ENCODE results near the genes TNRC6C, SYNGR2 and SOCS3.

- PRO-cap, 6 experiments, result no peak in any of the 6 experiments
- RAMPAGE, long total RNA, 2 experiments, result no peak in any of the 2 experiments
- RRBS, result no CpG with 5 or more reads among the region's 13 CpGs
These were observed 105.5 kb upstream of the TNRC6C start for GRCh38 chr17:77852982-77853386.

GRCh38 chr17:77864626-77865184 is 93.8 kb upstream of the TNRC6C start:
- PRO-cap, 6 experiments, result no peak in any of the 6 experiments
- RAMPAGE, long total RNA, 2 experiments, result no peak in any of the 2 experiments
- RRBS, result no CpG with 5 or more reads among the region's 14 CpGs

DNA sequence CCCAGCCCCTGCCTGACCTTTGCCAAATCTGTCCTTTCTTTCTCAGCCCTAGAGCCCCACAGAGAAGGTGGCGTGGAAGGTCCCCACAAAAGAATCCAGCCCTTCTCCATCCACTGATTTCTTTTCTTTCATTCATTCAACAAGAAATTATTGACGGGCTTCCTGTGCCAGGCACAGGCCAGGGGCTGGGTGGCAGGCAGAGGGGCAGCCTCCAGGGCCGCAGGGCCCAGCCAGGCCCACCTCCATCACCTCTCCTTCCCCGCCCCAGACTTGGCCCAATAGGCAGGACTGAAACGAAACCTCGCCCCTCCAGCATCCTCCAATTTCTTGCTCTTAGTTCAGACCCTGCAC is 79.0 kb upstream of the TNRC6C start:
- PRO-cap, 6 experiments, result no peak in any of the 6 experiments
- RAMPAGE, long total RNA, 2 experiments, result no peak in any of the 2 experiments
- RRBS, result no CpG with 5 or more reads among the region's 6 CpGs

DNA sequence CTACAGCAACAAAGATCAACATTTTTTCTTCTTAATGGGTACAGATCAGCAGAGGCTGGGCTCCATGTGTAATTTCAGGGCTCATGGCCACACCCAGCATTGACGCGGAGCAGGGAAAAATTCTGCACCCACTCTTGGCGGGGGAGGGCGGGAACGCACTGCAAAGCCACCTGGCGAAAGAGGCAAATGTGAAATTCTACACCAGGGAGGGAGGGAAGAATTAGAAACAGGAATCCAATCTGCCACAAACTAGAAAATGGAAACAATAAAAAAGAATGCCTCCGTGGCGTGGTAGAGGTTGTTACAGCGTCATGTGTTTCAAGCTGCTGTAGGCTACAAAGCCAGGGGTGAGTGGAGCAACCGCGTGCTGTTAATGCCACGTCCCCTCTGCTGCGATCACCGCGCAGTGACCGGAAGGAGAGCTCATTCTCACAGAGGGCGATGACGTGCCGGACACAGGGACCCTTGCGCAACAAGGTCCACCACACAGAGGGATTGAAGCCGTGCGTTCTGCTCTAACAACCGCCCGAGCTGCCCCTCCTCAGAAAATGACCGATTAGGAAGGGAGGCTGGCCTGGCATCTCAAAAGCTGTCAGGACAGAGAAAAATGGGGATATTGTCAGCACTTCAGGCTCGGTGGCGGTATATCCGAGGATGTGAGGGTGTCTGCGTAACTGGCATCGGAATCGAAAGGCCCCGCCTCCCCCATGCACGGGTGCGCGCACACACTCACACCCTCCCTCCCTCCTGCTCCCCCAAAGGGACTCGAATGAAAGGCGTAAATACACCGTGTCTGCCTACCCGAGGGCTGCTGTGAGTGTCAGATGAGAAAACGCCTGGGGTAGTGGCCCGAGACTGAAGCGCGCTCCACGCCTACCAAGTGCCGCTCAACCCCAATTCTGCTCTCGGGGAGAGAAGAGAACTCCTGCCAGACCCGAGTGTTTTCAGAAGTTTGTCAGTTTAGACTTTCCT is 70.9 kb upstream of the TNRC6C start:
- PRO-cap, 6 experiments, result peak in 6 of 6 experiments; most common plus-strand start position 482 of the sequence (in 3); most common minus-strand start position 389 of the sequence (in 2)
- RAMPAGE, long total RNA, 2 experiments, result no peak in any of the 2 experiments
- RRBS, result 2% methylated on average over 3 of the region's 47 CpGs

- PRO-cap, 6 experiments, result peak in 6 of 6 experiments; most common plus-strand start chr17:77958703 (in 6); most common minus-strand start chr17:77959312 (in 2)
- RAMPAGE, long total RNA, 2 experiments, result no peak in any of the 2 experiments
- RRBS, result 1% methylated on average over 93 of the region's 157 CpGs
These were observed at the start of gene TNRC6C for GRCh38 chr17:77958549-77959530. TNRC6C (plus strand) TSS chr17:77958703.

DNA sequence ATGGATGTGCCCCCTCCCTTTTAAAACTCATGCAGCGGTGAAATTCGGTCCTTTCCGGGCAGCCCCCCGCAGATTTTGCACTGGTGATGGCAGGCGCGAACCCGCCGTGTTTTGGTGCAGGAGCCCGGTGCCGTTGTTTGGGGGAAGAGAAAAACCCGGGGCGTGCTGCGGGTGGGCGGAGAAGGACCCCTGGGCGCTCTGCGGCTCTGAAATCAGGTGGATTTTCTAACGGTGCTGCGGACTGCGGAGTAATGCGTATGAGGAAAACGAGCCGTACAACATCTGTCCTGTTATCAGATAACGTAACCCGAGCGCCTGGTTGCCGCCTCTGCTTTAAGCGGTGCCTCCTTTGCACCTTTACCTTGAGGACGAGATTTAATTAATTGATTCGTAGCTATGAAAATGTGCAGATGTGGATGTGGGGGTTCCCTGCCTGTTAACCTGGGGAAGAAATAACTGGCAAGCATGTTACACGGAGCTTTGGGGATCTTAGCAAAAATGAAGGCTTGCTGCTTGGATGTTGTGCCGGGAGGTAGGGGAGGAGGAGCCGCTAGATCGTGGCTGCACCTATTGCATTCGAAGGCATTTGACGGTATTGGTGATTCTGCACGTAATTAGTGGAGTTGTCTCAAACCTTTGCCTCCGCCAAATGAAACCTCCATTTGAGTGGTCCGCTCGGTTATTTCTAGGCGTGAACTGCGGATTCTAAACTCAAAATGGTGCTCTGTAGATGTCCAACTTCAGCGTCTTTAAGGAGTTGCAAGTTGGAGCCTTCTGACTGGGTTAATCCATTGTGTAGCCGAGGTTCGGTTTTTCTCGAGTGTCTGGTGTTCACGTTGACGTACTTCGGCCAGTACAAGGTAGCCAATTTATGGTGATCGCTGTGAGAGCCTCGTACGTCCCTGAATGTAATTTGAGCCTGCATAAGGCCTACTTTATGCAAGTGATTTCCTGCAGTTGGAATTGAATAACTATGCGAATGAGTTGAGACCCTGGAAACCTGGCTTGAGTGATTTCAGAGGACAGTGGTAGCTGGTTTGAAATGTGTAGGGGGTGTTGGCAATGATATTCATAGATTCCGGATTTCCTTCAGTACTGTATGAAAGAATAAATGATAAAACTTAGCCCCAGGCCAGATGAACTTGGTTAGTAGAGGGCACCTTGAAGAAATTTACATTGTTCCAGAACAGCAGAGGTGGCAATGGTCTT is 1.4 kb downstream of the TNRC6C start:
- PRO-cap, 6 experiments, result peak in 3 of 6 experiments; most common plus-strand start position 954 of the sequence (in 1); most common minus-strand start position 843 of the sequence (in 3)
- RAMPAGE, long total RNA, 2 experiments, result no peak in any of the 2 experiments
- RRBS, result 1% methylated on average over 9 of the region's 53 CpGs

GRCh38 chr17:77980344-77980622 is 21.8 kb downstream of the TNRC6C start:
- PRO-cap, 6 experiments, result no peak in any of the 6 experiments
- RAMPAGE, long total RNA, 2 experiments, result no peak in any of the 2 experiments
- RRBS, result no CpG with 5 or more reads among the region's 3 CpGs

DNA sequence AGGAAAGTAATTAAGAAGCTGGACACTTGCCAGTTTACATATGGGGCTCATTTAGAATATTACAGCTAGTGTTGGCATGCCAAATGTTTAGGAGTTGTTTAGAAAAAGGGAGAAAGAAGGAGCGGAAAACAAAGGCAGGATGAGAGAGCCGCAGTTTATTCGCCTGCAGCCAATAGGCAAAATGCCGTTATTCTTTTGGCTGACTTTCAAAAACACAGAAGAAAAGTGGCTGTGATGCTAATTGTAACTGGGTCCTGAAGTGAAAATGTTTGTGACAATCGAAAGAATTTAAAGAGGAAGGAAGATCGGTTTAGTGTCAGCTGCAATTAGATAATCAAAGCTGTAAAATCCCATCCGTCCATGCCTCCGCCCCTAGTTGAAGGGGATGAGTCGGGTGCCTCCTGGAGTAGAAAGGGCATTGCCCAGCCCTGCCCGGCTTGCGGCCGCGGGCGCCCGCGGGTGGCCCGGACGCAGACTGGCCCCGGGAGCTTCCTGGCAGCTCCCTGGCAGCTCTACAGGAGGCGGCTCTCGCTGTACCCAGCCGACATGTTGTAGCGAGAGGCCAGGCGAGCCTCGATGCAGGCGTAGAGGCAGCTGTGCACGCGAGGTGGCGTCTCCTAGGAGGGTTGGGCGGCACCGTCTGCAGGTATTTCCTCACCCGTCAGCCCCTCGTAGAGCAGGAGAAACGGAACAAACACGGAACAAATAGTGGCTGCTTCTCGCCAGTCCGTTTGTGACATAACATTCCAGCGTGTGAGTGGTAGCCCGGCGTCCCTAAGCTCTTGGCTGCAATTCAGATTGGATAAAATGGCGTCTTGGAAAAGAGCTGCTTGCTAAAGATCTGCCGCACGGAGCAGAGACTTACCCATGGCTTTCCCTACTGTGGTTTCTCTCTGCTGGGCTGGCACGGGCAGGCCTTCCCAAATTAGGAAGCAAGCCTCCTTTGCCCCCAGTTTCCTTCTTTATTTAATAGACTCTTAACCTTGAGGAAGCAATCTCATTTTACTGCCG is 82.3 kb downstream of the TNRC6C start:
- PRO-cap, 6 experiments, result peak in 6 of 6 experiments; most common plus-strand start position 554 of the sequence (in 5); most common minus-strand start position 477 of the sequence (in 6)
- RAMPAGE, long total RNA, 2 experiments, result start-site peak on the plus strand in 2 of 2 experiments, centred at positions 457 to 514 of the sequence, 30 to 86 reads per replicate
- RRBS, result no CpG with 5 or more reads among the region's 45 CpGs

DNA sequence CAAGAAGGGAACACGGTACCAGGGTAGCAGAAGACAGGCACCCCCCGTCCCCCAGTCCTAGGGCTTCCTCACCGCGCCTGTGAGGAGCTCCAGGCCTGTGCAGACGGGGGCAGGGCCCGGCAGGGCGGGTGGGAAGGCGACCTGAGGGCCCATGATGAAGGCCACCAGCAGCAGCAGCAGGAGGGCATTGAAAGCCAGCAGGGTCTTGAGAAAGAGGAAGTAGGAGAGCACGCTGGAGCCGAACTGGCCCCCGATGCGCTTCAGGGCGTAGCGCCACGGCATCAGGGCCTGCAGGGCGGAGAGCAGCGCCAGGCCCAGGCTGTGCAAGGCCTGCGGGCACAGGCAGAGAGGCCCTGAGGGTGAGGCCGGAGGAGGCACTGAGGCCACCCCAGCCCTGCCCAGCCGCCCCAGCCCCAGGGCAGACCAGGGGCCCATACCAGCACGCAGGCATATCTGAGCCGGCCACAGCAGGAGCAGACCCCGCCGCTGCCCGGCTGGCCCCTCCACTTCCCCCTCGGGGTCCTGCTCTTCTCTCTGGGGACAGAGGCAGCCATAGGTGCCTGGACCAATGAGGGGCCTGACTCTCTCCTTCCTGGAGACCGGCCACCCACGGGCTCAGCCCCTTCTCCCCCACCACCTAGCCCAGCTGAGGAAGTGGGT is 4.0 kb downstream of the TMC6 start:
- PRO-cap, 6 experiments, result no peak in any of the 6 experiments
- RAMPAGE, long total RNA, 2 experiments, result no peak in any of the 2 experiments
- RRBS, result 0% methylated on average over 1 of the region's 28 CpGs

DNA sequence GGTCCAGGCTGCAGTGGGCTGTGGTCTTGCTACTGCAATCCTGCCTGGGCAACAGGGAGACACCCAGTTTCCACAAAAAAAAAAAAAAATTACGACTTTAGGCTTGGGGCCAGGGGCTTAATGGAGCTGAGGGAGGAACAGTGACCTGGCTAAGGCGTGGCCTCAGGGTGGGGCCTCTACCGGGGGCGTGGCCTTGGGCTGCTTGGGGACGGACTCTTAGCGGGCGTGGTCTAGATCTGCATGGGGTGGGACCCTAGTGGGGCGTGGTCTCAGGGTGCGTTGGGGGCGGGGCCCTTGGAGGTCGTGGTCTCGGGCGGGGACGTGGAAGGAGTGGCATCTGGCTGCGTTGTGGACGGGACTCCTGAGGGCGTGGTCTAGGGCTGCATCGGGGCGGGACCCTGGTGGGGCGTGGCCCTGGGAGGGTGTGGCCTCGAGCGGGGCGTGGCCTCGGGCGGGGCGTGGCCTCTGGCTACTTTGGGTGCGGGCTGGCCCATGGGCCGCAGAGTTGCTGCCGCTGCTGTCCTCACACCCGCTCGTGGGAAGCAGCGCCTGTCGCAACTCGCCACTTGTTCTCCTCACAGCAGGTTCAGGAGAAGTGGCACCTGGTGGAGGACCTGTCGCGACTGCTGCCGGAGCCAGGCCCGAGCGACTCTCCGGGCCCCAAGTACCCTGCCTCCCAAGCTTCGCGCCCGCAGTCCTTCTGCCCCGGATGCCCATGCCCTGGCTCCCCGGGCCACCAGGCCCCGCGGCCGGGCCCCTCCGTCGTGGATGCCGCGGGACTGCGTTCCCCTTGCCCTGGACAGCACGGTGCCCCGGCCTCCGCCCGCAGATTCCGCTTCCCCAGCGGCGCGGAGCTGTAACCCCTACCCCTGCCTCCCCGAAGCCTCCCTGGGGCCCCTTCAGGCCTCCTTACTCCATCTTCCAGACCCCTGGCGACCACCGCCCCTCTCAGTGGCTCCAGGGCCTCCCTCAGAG is 5.6 kb upstream of the C17orf99 start:
- PRO-cap, 6 experiments, result peak in 6 of 6 experiments; most common plus-strand start position 502 of the sequence (in 6); most common minus-strand start position 348 of the sequence (in 1)
- RAMPAGE, long total RNA, 2 experiments, result no peak in any of the 2 experiments
- RRBS, result 45% methylated on average over 13 of the region's 64 CpGs

DNA sequence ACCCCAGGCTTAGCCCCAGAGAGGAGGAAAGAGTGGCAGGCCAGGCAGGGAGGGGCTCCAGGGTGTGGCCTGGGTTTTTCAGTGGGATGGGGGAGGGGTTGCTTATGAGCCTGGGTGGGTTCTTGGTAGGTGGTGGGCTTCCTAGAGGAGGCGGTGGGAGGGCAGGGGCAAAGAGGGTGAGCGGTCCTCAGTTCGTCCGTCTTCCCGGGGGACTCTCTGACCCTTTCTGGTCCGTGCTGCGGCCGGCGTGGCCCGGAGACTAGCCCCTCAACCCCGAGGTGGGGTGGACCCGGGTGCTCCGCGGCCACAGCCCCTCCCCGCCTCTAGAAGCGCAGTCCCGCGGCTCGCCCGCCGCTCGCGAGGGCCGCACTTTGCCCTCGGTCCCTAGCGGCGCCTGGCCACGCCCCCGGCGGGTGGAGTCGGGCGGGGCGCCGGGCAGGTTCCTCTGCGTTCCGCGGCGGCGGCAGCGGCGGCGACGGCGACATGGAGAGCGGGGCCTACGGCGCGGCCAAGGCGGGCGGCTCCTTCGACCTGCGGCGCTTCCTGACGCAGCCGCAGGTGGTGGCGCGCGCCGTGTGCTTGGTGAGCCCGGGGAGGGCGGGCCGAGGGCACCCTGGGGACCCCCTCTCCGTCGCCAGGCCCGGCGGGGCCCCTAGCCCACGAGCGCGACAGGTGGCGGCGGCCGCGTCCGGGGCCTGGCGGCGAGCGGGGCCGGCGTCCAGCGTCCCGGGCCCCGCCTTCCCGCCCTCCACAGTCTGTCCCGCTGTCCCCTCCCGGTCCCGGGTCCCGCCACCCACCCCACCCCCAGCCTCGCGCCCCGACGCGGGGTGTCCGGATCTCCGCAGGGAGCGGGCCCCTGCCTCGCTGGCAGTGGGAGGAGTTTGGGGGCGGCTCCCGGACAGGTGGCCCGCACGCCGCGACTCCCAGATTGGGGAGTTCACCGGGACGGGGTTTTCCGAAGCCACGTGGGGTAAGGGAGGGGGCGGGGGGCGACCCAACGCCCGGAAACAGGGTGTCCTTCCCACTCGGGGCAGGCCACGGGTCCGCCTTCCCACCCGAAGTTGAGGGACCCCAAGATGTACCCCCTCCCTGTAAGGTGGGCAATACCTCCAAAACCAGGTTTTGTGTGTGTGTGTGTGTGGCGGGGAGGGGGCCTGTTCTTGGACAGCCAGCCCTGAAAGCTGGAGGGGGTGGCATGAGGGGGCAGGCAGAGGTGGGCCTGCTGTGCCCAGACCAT is at the start of gene SYNGR2:
Gene SYNGR2 (plus strand): TSS at position 448 of the 1,237 bp plus-strand sequence.
- PRO-cap, 6 experiments, result peak in 6 of 6 experiments; most common plus-strand start position 448 of the sequence (in 3); most common minus-strand start position 346 of the sequence (in 5)
- RAMPAGE, long total RNA, 2 experiments, result start-site peak on the plus strand in 2 of 2 experiments, centred at positions 471 to 474 of the sequence, 285 to 927 reads per replicate
- RRBS, result 2% methylated on average over 53 of the region's 115 CpGs

GRCh38 chr17:78171384-78171703 is 3.0 kb downstream of the SYNGR2 start:
- PRO-cap, 6 experiments, result no peak in any of the 6 experiments
- RAMPAGE, long total RNA, 2 experiments, result no peak in any of the 2 experiments
- RRBS, result no CpG with 5 or more reads among the region's 9 CpGs

DNA sequence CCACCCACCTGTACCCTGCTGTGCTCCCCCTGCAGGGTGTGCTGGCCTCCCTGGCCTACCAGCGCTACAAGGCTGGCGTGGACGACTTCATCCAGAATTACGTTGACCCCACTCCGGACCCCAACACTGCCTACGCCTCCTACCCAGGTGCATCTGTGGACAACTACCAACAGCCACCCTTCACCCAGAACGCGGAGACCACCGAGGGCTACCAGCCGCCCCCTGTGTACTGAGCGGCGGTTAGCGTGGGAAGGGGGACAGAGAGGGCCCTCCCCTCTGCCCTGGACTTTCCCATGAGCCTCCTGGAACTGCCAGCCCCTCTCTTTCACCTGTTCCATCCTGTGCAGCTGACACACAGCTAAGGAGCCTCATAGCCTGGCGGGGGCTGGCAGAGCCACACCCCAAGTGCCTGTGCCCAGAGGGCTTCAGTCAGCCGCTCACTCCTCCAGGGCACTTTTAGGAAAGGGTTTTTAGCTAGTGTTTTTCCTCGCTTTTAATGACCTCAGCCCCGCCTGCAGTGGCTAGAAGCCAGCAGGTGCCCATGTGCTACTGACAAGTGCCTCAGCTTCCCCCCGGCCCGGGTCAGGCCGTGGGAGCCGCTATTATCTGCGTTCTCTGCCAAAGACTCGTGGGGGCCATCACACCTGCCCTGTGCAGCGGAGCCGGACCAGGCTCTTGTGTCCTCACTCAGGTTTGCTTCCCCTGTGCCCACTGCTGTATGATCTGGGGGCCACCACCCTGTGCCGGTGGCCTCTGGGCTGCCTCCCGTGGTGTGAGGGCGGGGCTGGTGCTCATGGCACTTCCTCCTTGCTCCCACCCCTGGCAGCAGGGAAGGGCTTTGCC is 3.5 kb downstream of the SYNGR2 start:
- PRO-cap, 6 experiments, result no peak in any of the 6 experiments
- RAMPAGE, long total RNA, 2 experiments, result start-site peak on the plus strand in 1 of 2 experiments, centred at positions 409 to 517 of the sequence, 84 to 143 reads per replicate
- RRBS, result 24% methylated on average over 4 of the region's 28 CpGs

- PRO-cap, 6 experiments, result peak in 5 of 6 experiments; most common minus-strand start chr17:78202838 (in 5)
- RAMPAGE, long total RNA, 2 experiments, result no peak in any of the 2 experiments
- RRBS, result no CpG with 5 or more reads among the region's 5 CpGs
These were observed 11.4 kb upstream of the BIRC5 start for GRCh38 chr17:78202737-78203028.

GRCh38 chr17:78276510-78276882 is 45.1 kb downstream of the TMEM235 start:
- PRO-cap, 6 experiments, result no peak in any of the 6 experiments
- RAMPAGE, long total RNA, 2 experiments, result no peak in any of the 2 experiments
- RRBS, result 87% methylated on average over 4 of the region's 8 CpGs

DNA sequence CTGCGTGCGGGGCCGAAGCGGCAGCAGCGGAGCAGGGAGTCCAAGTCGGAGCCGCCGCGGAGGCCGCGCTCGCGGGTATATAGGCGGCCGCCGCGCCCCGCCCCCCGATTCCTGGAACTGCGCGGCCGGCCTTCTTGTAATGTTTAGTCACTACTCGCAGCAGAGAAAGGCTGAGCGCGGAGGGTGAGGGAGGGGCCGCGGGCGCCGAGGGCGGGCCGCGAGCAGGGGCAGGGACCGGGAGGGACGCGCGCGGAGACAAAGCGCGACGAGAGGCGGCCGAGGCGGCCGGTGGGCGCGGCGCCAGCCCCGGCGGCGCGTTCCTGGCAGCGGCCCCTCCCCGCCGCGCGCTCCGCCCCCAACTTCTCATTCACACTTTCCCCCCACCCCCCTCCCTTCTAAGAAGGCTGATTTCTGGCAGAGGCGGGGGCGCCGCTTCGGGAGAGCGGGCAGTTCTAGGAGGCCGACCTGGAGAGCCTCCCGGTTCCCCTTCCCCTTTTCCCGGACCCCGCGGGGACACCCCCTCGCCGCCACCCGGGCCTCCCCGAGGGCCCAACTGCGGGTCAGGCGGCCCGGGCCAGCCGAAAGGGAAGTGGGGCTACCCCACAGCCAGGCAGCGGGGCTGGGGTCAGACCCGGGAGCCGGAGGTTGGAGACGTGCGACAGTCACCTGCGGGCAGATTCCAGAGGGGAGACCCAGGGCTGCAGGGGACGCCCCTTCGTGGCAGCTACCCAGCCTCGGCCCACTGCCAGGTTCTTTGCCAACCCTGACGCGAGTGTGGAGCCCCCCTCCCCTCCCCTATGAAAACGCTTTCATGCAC is at the start of gene SOCS3:
Gene SOCS3 (minus strand): TSS at position 53 of the 817 bp plus-strand sequence.
- PRO-cap, 6 experiments, result peak in 6 of 6 experiments; most common plus-strand start position 258 of the sequence (in 6); most common minus-strand start position 53 of the sequence (in 6)
- RAMPAGE, long total RNA, 2 experiments, result no peak in any of the 2 experiments
- RRBS, result 2% methylated on average over 27 of the region's 87 CpGs

GRCh38 chr17:78378795-78379483 is 490 bp downstream of the PGS1 start:
- PRO-cap, 6 experiments, result peak in 6 of 6 experiments; most common plus-strand start chr17:78378933 (in 5); most common minus-strand start chr17:78379257 (in 5)
- RAMPAGE, long total RNA, 2 experiments, result no peak in any of the 2 experiments
- RRBS, result 2% methylated on average over 17 of the region's 39 CpGs

DNA sequence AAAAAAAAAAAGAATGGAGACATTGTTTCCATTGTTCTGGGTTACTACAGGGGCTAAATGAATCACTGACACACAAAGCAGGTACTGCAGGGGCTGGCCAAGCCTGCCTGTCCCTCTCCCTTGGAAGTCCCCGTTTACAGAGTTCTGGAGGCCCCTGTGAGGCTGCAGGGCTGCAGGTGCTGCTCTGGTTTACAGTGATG is 39.1 kb downstream of the DNAH17 start:
- PRO-cap, 6 experiments, result no peak in any of the 6 experiments
- RAMPAGE, long total RNA, 2 experiments, result no peak in any of the 2 experiments
- RRBS, result no CpG with 5 or more reads among the region's 1 CpG

GRCh38 chr17:78563590-78563882 is 13.7 kb downstream of the DNAH17 start:
- PRO-cap, 6 experiments, result no peak in any of the 6 experiments
- RAMPAGE, long total RNA, 2 experiments, result no peak in any of the 2 experiments
- RRBS, result no CpG with 5 or more reads among the region's 7 CpGs

GRCh38 chr17:78717731-78717975 is 64.4 kb downstream of the CYTH1 start:
- PRO-cap, 6 experiments, result no peak in any of the 6 experiments
- RAMPAGE, long total RNA, 2 experiments, result no peak in any of the 2 experiments
- RRBS, result no CpG with 5 or more reads among the region's 3 CpGs